ENCODE results near the genes TSPAN16 and ZNF69.

- PRO-cap = bidirectional peak, plus-strand start at chr19:11042539, minus-strand start at chr19:11042461
These were observed 46.8 kb upstream of the LDLR start for GRCh38 chr19:11042405-11042842.

DNA sequence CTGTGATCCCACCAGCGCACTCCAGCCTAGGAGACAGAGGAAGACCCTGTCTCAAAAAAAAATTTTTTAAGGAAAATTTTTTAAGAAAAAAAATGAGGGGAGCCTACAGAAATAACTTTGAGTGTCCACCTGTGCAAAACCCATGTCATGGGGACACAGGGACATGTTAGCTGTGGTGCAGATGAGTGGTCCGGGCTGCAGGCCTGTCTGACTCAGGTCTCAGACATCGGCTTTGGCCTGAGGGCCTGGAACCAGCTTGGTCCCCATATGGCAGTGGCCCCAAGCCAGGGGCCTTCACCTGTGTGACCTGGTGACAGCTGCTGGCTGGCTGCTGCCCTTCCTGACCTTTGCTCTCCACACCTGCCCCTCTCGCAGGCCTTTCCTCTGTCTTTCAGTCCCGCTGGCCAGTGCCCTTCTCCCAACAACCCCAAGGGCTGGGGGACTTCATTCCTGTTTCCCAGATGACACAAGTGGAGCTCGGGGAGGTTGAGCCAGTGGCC lies 23.0 kb upstream of the LDLR start:
- PRO-cap = no peak

- PRO-cap = bidirectional peak, plus-strand start at chr19:11090579, minus-strand start at chr19:11090346
These were observed 626 bp downstream of the LDLR start for GRCh38 chr19:11089693-11090484.

DNA sequence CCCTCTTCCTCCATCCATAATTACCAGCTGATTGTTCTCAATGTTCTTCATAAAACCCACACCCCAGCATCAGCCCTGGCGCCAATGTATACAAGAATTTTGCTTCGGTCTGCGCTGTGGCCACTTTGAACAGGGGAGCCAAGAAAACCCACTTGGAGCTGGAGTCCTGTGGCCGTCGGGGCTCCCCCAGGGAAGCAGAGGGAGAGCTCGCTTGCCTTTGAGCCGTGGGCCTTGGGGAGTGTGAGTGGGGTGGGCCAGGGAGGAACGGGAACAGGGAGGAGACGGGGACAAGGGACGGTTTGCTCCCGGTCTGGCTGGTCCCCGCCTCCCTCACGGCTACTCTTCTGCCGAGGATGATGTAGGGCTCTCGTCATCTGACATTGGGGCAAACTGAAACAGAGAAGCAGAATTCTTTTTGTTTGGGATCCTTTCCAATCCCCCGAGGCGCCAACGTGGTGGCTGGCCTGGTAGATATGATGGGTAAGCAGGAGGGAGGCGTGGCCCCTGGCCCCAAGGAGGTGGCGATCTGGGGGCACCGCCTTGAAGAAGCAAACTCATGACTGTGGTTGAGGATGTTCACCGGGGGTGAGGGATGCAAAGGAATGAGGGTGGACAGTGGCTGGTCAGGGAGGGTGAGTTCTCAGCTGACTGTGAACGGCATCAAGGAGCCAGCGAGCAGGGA lies 10.8 kb upstream of the SPC24 start:
- PRO-cap = no peak

GRCh38 chr19:11196646-11197413 lies 515 bp downstream of the KANK2 start:
- PRO-cap = bidirectional peak, plus-strand start at chr19:11197027, minus-strand start at chr19:11196890

GRCh38 chr19:11222588-11223712 lies 16.5 kb upstream of the ANGPTL8 start:
- PRO-cap = no peak

DNA sequence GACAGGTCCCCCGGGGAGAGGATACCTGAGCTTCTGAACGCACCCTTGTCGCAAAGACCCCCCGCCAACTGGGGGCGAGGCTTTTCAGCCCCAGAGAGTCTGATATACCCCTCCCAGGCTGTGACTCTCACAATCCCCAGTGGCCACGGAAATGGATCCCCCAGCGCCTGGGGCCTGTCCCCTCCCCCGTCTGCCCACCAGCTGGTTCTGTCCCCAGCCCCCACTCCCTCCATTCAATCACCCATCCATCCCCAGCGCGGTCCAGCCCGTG lies 868 bp downstream of the DOCK6 start:
- PRO-cap = no peak

GRCh38 chr19:11268861-11269847 lies 6.8 kb upstream of the DOCK6 start:
- PRO-cap = no peak

DNA sequence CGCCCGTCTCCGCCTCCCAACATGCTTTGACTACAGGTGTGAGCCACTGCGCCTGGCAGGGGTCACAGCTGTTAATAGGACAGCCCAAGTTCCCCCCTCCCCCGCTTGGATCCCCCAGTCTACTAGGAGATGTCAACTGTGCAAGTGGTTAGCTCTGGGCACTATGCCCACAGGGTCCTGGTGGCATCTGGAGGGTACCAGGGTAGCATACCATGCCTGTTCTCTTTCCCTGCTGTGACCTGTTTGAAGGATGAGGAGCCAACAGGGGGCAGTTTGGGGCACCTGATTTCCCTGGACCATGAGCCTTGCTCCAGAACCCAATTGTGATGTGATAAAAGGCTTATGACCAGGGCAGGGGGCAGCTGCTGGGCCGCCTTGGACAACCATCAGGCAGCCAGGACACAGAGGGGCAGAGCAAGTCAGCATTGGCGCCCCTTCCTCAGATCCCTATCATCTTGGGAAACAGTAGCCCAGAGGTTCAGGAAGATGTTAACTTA lies at the start of gene TSPAN16:
TSS of gene TSPAN16 (plus strand) at position 389 of the 497 bp plus-strand sequence.
- PRO-cap = no peak

DNA sequence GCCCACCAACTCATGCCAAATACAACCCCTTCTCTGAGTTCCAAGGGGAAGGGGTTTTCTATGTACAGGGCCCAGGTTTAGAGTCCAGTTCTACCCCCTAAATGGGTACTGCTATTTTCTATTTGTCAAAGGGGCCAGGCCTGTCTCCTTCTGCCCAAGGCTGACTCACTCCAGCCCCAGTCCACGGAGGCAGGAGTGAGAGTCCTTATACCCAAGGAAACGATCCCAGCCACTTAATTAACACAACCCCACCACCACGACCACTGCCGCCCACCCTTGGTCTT lies 1.0 kb downstream of the RAB3D start:
- PRO-cap = no peak

DNA sequence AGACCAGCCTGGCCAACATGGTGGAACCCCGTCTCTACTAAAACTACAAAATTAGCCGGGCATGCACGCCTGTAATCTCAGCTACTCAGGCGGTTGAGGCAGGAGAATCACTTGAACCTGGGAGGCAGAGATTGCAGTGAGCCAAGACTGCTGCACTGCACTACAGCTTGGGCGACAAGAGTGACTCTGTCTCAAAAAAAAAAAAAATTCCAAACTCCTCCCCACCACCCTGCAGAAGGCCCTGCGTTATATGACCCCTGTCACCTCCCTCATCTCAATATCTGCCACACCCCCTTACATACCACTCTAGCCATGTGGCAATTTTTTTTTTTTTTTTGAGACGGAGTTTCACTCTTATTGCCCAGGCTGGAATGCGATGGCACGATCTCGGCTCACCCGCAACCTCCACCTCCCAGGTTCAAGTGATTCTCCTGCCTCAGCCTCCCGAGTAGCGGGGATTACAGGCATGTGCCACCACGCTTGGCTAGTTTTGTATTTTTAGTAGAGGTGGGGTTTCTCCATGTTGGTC lies 4.7 kb downstream of the EPOR start:
- PRO-cap = no peak

- PRO-cap = no peak
These were observed 1.3 kb downstream of the EPOR start for GRCh38 chr19:11382759-11383355.

GRCh38 chr19:11418253-11419216 lies 579 bp downstream of the RGL3 start:
- PRO-cap = bidirectional peak, plus-strand start at chr19:11418624, minus-strand start at chr19:11418574

GRCh38 chr19:11440960-11441472 lies 5.6 kb downstream of the PRKCSH start:
- PRO-cap = no peak

GRCh38 chr19:11479948-11480475 lies 834 bp downstream of the ELAVL3 start:
- PRO-cap = no peak

DNA sequence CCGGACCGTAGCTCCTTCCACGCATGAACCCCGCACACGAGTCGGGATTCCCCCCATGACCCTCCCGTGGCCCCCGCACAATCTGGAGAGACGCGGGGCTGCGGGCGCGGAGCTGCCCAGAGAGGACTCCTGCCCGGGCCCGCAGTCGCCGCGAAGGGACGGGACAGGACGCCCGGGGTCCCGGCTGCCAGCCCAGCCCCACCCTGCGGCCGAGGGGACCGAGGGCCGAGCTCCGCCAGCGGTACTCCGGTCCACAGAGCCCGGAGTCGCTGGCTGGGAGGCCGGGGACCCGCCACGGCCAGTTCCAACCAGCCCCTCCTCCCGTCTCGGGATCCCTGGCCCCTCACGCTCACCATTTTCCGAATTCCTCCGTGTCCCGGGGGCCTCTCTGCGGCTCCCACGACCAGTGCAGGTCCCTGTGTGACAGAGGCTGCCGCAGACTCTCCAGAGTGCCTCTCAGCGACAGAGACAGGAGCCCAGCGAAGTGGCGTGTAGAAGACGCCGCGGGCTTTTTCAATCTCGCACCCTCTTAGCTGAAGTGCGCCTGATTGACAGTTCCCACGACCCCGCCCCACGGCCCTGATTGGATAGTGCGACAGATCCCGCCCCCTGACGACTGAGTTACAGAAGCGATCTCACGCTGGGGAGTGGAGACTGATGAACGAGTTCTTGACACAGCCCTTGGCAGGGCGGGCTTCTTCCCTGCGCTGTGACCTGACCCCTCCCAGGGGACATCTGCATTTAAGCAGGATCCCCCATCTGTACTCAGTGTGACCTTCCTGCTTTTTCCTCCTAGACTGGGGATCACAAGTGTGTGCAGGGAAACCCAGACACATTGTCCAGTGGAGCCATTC lies 44.1 kb downstream of the ZNF823 start:
- PRO-cap = bidirectional peak, plus-strand start at position 664 of the sequence, minus-strand start at position 486 of the sequence

GRCh38 chr19:11887602-11888577 lies at the start of gene ZNF69:
ZNF69 (plus strand) TSS chr19:11887782.
- PRO-cap = bidirectional peak, plus-strand start at chr19:11887837, minus-strand start at chr19:11887684; bidirectional peak, plus-strand start at chr19:11888501, minus-strand start at chr19:11888222

GRCh38 chr19:11923548-11924069 lies 1.3 kb upstream of the ZNF700 start:
- PRO-cap = unidirectional peak, plus-strand start at chr19:11923840

- PRO-cap = no peak
These were observed 5.6 kb downstream of the ZNF44 start for GRCh38 chr19:12288906-12289600.

DNA sequence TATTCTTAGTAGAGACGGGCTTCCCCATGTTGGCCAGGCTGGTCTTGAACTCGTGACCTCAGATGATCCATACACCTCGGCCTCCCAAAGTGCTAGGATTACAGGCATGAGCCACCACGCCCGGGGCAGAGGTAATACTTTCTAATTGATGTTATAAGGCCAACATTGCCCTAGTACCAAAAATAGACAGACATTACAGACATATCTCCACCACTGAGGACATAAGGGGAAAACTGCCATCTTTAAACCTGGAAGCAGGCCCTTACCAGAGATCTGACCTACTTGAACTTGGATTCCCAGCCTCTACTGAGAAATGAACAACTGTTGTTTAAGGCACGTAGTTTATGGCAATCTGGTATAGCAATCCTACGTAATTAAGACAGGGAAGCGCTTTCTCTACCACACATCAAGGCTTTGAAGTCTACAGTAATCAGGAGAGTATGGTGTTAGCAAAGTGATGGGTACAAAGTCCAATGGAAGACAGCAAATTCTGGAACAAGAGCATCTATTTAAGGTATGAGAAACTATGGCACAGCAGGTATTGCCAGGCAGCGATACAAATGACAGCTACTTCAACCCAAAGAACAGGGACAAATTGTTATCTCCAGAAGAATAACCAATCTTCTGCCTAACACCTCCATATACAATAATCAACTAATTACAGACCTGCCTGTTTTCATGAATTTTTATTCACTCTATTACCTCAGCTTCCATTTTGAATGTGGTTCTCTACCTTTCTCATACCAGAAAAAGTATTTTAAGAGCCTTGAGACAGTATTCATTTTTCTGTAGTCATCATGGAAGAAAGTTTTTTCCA lies 3.1 kb downstream of the ZNF563 start:
- PRO-cap = no peak